PC-3 (cell line): ENCODE results near the gene AGMO.

DNA sequence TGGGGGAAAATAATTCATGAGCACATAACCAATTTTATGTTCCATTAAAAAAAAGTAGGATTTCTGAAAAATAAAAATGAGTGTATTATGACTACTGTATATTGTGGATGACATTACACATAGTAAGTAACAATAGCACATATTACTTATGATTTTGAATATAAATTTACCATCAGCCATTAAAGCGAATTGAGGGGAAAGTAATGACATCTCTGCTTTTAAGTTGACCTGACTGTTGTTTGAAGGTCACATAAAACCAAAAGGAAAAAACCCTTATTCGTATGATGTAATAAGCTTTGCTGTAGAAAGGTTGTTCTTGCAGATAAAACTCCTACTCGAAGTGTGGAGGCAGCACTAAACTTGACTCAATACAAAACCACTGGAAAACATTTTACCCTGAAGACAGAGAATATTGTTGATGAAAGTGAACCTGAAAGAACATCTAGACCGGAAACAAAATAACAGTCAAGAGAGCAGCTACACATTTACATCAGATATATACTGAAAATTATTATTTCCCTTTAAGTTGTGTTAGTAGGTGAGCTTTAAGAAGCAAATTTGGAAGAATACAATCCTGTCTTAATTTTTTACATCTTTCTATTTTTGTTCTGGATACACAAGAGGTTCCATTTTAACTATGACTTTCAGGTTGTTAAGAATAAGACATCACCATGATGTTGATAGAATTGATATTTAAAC lies 6.5 kb downstream of the ETV1 start:
- RAMPAGE, long total RNA = no peak

DNA sequence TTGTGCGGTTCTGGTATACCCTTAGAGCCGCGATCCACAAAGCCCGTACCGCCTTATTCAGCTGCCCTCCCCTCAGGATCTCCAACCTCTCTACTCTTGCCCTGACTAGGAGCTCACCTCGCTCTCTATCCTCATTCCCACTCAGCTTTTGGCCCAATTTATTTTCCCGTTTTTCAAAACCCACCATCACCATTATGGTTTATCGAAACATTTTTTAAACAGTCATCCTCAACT lies 478 bp upstream of the ETV1 start:
- RAMPAGE, long total RNA = no peak

DNA sequence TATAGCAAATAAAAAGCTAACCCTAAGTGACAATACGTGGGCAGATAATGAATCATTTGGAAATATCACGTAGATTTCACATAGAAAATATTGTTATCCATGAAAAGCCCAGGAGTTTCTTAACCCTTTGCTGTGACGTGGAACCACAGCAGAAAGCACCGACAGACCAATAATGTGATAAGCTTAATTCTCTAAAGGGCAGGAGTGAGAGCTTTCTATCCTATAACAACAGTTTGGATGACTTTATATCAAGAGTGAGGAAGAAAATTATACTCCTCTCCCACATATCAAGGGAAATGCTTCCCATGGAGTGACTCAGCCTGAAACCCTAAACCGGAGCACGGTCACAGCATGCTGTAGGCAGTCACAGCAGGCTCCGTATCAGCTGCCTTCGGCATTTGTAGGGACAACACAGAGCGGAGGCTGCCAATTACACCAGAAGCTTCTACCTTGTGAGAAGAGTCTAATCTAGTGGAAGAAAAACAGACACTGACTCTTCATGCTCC lies 66.1 kb downstream of the DGKB start:
- RAMPAGE, long total RNA = no peak

DNA sequence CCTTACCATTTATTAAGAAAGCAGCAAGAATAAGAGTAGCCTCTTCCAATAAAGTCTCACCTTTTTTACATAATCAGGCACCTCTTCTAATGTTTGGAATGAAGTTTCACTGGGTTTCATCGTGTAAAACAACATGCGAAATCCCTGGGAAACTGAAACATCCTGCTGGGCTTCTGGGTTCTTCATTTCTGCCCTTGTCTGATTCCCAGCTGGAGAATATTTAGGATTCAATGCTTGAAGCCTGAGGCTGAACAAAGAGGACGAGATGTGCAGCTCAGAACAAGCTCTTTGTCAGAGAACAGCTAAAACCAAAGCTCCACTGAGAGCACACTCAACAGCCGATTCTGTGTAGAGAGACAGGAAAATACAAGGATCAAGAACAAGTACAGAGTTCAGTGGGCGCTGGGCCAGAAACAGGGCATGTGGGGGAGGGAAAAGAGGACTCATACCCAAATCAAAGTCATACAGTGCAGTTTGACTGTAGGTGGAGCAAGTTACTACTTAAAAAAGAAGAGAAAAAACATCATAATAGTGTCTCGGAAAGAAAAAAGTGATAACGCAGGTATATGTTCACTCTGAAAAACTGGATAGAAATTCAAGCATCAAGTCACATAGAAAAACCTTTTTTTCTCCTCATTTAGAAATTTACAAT lies at the start of gene AGMO:
Gene AGMO, minus strand, starts transcription at position 356 of the 652 bp plus-strand sequence.
- RAMPAGE, long total RNA = no peak

DNA sequence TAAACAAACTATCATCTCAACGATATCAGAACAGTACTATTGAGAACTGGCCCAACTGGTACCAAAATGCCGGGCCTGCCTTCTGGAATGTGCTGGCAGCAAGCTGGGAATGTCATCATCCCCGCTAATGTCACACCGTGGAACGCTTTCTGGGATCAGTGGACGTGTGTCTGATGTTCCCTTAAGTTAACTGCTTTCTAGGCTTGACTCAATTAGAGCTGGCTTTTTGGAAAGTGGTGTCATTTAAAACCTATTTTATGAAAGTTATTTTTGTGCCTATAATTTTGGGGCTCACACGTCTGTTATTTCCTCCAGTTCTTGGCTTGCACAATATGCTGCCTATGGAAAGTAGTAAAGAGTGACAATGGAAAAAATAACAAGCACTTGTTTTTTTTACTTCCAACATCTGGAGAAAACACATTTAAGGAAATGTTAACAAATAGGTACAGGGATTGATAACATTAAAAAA lies 153.3 kb upstream of the MEOX2 start:
- RAMPAGE, long total RNA = no peak

DNA sequence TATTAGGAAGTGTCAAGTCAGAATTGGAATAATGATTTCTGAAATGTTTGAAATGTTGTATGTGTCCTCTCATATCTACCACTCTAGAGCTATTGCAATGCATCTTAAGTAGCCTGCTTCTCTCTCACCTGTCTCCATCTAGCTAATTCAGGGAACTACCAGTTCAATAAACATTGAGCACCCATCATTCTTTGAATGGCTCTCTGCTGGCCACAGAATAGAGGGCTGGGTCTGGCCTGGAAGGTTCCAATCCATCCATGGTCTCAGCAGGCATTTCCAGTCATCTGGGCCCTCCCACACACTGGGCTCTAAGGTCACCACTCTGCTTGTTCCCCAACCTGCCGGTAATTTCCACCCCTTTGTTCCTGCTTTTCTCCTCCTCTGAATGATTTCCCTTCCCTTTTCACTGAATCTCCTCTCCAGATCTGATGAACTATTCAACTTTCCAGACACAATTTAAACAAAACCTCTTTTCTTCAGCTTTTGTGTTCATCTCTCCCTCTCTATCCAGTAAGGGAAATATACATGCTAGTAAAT lies 2.5 kb downstream of the BZW2 start:
- RAMPAGE, long total RNA = no peak

DNA sequence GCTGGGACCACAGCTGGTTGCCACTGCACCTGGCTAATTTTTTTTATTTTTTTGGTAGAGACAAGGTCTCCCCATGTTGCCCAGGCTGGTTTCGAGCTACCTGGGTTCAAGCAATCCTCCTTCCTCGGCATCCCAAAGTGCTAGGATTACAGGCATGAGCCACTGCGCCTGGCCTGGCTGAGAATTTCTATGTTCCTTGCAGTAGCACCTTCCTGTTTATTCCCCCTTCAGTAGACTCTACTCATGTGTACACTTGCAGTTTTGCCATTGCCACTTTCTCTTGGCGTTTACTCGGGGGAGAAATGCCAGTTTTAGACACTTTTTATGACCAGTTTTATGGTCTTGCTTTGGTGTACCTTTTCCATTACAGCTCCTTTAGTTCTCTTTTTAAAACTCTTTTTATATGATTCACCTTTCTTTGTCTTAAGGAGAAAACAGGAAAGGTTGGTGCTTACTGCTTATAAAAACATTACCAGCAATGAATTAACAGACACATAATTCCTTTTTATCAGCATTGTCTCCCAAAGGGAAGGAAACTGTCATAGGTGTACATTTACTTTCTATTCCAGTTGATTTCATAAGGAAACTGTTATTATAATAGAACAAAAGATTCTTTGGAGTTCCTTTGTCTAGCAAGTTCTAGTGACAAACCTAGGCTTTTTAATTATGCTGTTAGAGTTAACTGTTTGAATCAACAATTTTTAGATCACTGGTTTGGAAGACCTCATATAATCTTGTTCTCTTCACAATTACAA lies 11.9 kb downstream of the TSPAN13 start:
- RAMPAGE, long total RNA = no peak

DNA sequence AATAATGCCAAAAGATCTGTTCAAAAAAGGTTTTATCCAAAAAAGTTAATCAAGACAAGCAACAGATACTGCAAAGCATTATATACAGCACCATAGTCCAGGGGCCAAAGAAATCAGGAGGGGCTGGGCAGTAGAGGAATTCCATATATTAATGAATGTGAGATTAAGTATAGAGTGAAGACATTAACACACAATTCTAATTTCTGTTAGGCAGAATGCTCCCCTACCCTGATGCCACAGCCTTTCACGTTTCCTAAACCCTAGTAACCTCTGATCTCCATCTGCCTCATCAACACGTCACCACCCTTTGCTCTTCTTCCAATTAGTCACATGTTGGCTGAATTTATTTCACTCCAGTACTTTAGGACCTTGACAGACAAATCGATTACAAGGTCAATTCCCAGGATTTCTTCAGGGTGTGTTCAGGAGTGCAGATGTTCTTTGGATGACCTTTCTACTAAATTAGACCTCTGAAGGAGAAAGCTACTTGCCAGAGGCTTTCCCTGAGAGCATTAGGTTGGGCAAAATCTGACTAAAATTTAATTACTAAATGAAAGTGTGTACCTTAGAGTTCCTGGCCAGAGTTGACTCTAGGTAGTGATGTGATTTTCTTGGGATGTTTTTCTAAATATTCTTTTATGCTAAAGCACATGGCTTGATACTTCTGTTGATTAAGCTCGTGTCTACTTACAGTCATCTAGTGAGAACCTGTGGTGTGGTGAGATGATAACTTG lies 12.8 kb downstream of the AGR2 start:
- RAMPAGE, long total RNA = no peak

DNA sequence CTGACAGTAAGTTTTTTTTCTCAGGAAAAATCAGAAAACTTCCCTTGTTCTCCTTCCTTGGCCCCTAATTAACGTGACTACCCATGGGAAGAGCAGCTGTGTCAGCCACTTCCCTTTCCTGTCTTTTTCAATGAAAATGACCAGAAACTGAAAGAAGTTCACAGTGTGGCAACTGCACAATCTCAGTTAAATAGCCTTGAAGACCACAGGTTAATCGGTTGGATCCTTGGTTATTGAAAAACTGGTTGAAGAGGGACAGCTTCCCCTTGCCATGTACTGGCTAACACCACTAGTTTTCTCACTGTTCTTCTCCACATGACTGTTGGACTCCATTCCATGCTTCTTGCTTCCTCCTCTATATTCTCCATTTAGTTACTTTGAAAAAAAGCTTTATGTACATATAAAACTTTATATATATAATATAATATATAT lies 148.8 kb upstream of the AGR3 start:
- RAMPAGE, long total RNA = no peak

DNA sequence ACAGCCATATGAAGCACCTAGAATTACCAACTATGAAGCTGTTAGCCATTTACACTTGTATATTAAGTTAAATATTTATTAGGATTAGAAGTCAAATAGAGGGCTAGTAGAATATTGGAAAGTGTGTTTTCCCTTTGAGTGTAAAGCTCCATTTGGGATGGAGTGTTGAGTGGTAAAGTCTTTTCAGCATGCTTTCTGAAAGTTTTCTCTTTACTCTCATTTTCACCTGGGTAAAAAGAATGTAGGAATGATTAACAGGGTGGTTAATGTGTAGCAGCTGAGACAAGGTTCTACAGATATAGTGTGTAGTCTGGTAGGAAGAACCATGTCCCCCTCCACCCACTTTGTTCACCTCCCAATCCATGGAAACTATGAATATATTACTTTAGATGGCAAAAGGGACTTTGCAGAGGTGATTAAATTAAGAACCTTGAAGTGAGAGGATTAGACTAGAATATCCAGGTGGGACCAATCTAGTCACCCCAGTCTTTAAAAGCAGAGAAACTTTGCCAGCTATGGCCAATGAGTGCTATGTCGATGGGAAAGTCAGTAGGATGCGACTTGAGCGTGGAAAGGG lies 166.5 kb upstream of the AHR start:
- RAMPAGE, long total RNA = no peak

DNA sequence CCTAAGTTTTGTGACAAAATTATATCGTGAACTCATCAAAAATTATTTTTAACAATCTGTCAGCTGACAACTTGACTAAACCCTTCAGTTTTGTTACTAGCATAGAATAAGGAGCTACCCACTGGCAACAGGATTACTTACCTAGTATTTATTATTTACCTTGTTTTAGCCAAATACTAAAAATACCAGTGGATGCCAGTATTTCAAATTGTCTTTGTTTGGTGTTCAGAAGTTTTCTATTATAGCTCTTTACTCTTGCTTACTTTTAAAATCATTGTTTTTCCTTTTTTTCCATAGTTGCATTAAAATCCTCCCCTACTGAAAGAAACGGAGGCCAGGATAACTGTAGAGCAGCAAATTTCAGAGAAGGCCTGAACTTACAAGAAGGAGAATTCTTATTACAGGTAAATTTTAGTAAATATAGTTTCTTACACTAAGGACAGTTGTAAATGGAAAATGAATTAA lies 23.8 kb downstream of the AHR start:
- RAMPAGE, long total RNA = no peak

DNA sequence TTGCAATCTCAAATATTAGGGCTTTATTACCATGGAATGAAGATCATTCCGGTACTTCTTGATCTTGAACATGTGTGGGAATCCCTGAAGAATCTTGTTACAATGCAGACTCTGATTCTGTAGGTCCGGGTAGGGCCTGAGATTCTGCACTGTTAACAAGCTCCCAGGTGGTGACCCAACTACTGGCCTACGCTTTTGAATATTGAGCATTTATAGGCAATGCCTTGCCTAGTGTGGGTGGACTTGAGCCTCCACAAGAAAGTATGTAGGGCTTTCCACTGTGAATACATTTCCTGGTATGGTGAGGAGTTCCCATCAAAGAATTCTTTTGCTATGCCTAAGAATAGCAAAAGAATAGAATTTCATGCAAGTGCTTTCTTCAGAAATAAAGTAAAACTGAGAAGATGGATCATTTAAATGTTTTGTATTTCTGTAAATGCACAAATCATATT lies 71.2 kb downstream of the AHR start:
- RAMPAGE, long total RNA = no peak

DNA sequence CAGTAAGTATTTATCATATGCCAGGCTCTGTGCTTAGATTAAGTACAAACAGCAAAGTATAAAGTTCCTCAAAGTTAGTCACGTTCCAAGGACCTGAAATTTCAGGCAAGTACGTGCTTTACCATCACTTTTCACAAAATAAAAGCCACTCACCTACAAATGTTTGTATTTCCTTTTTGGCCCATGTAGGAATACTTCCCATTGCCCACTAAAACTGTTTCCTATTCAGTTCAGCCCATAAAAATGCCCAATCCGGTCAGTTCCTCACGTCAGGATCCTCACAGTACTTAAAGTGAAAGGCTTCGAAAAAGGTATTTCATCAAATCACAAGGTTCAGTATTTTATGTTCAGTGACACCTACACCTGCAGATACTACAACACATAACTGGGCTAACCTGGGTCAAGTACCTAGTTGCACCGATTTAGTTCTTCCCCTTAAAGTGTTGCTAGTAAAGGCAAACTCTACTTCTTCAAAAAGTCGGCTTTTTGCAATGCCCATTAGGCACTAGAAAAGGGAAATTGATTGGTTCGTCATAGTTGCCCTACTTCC lies 1.2 kb downstream of the SNX13 start:
- RAMPAGE, long total RNA = no peak

DNA sequence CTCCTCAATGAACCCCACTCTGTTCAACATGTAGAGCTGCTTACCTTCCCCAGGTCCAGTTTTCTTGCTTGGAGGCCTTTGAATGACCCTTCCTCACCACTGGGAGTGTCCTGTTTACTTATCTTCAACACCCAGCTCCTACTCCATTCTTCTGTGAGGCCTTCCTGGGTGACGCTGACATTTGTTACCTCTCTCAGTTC lies 149.7 kb upstream of the PRPS1L1 start:
- RAMPAGE, long total RNA = no peak

DNA sequence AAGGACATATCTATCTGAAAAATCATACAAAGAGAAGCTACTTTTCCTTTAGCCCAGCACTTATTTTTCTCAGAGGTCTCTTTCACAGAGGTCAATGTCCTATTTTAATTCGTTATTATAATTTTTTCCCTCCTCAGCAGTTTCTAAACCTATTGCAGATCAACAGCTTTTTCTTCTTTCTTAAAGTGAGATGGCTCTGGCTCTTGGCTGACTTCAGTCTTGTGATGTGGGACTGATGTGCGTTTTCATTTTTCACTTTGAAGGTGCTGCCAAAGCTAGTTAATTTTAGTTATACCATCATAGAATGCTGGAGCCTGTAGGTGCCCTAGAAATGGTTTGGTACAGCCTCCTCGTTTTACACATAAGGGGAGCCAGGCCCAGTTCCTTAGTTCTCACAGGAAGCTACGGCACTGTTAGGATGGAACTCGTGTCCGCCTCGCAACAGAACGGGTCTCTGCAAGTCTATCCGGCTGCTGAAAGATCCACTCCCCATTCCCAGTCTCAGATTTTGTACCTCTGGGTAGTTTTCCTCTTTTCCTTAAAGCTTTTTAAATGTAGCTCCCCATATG lies 173.1 kb upstream of the PRPS1L1 start:
- RAMPAGE, long total RNA = no peak

DNA sequence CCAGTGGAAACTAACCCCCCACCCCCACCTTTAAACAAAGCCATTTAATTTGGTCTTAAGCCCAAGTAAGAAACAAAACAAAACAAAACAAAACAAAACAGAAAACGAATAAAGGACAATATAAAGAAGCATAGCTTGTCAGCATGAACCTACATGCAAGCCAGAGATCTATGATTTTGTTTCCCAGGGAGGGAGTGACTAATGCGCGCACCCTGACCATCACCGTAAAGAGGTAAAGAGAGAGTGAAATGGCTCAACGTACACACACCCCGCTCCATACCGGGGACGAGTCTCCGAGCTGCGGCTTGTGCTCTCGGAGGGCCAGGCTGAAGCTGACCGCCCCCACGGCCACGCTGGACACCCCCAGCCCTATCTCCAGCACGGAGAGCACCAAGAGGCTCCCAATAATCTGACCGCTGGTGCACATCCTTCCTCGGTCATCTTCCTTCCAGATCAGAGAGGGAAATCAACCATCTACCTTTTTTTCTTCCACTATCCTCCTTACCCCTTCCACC lies 1.1 kb downstream of the TMEM196 start:
- RAMPAGE, long total RNA = no peak

DNA sequence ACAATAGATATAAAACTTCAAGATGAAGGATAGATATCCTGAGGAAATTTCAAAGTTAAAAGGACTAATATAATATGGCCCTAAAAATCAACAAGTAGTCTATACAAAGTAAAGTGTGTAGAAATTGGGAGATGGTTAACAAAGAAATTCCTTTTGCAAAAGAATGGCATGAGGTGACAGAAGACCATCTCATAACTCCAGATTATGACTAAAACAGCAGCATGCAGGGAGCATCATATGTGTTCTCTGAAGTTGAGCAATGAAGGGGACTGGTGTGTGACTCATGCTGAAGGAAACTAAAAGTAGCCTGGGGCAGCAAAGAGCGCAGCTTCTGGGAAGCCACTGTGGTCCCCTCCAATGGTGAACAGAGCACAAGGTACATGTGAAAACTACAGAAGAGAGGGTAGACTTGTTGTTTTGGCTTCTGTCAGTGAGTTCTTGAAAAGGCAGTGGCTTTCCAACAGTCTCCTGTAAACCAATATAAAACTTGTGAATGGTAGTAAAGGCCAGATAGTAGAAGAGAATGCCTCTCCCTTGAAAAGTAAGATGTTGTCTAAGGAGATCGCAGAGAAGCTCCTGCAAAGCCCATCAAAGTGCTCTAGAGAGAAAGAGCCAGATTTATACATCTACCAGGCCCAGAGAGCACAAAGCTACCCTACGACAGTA lies 133.3 kb downstream of the MACC1 start:
- RAMPAGE, long total RNA = no peak

GRCh38 chr7:20193389-20193888 lies 23.7 kb downstream of the MACC1 start:
- RAMPAGE, long total RNA = no peak

- RAMPAGE, long total RNA = no peak
Observed at GRCh38 chr7:20200408-20201261, 16.5 kb downstream of the MACC1 start.

DNA sequence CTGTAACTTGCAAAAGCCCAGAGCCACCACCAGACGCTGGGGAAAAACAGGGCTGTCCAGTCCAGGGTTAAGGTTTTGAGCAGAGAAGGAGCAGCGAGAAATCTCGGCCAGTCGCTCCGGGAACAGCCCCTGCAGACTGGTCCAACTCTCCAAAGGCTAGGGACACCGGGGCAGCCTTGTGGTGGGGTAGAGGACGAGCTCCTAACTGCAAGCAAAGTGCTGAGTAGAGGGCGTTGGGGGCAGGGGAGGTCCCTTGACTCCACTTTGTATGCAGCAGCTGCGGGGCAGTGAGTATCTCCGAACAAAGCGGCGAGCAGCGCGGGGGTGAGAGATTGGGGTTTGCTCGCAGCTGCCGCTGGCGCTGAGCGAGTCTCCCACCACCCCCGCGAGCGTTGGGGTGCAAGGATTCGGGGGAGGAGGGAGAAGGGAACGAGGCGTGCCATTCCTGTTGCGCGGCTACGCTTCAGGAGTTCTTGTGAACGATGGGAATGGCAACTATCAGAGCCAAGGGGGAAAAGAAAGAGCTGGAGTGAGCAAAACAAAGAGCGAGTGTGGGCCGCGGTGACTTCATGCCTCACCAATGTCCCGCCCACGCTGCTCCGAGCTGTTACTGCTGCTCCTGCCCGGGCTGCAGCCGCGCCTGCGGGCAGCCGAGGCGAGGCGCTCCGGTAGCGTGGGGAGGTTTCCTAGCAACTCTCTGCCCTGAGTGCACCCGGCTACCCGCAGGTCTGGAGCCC lies 449 bp upstream of the ITGB8 start:
- RAMPAGE, long total RNA = no peak